ENCODE measurements around a stretch of chr1.

GRCh38 chr1:33279983-33280620 lies 23.8 kb downstream of the ZNF362 start:
- PRO-cap: no peak

GRCh38 chr1:33322002-33322558 lies 1.2 kb upstream of the A3GALT2 start:
- PRO-cap: no peak

GRCh38 chr1:33431163-33431377 lies 175 bp upstream of the PHC2 start:
- PRO-cap: bidirectional peak, plus-strand start at chr1:33431290, minus-strand start at chr1:33431006

- PRO-cap: no peak
Observed at GRCh38 chr1:33460834-33461472, 11.5 kb upstream of the ZSCAN20 start.

DNA sequence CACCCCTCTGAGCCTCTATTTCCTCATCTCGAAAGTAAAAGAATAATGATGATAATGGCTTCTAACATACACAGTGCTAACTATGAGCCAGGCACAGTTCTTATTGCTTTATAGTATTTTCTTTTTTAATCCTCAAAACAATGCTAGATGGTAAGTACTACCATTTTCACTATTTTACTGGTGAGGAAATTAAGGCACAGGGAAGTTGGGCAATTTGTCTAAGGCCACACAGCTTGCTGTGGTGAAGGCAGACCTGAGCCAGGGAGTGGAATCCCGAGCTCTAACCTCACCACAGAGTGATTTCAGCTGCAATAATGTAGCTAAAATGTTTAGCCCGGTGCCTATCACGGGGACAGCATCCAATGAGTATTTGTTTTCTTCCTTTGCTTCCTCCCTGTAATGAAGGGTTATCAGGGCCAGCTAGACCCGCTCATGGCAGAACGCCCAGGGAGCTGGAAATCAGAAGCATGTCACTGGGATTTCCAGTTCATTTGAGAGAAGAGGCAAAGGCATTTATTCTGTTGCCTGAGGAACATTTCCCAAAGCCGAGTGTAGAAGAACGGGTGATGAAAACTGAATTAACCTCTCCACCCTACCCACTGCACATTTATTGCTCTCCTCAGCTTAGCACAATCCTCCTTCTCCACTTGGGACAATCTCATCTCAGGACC lies 183.0 kb downstream of the ZSCAN20 start:
- PRO-cap: no peak

- PRO-cap: no peak
Observed at GRCh38 chr1:33758499-33759151, 105.3 kb upstream of the HMGB4 start.

GRCh38 chr1:34683651-34684099 lies 71.2 kb upstream of the GJB5 start:
- PRO-cap: no peak

DNA sequence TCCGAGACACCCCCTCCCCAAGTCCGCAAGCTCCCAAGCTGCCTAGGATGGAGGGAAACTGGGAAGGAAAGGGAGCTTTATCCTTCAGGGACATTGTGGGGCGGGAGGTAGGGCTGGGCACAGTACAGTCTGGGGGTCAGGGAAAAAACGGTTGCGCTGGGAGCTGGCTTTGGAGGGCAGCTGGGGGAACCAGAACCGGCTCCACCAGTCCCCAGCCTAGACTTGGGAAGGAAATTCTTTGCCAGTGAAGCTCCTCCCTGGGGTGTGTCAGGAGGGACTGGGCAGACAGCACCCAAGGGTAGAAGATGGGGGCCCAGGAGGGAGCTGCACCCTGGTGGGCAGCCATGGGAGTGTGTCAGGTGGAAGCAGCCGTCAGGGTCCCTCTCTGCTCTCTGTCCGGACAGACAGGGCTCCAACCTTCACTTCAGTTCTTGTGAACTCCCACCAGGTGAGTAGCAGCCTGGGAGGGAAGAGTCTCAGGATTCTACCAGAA lies 1.0 kb downstream of the GJB3 start:
- PRO-cap: bidirectional peak, plus-strand start at position 329 of the sequence, minus-strand start at position 224 of the sequence

- PRO-cap: unidirectional peak, minus-strand start at chr1:34791032
Observed at GRCh38 chr1:34790810-34791577, 1.8 kb upstream of the GJA4 start.

GRCh38 chr1:34845390-34845795 lies 14.2 kb downstream of the SMIM12 start:
- PRO-cap: no peak

DNA sequence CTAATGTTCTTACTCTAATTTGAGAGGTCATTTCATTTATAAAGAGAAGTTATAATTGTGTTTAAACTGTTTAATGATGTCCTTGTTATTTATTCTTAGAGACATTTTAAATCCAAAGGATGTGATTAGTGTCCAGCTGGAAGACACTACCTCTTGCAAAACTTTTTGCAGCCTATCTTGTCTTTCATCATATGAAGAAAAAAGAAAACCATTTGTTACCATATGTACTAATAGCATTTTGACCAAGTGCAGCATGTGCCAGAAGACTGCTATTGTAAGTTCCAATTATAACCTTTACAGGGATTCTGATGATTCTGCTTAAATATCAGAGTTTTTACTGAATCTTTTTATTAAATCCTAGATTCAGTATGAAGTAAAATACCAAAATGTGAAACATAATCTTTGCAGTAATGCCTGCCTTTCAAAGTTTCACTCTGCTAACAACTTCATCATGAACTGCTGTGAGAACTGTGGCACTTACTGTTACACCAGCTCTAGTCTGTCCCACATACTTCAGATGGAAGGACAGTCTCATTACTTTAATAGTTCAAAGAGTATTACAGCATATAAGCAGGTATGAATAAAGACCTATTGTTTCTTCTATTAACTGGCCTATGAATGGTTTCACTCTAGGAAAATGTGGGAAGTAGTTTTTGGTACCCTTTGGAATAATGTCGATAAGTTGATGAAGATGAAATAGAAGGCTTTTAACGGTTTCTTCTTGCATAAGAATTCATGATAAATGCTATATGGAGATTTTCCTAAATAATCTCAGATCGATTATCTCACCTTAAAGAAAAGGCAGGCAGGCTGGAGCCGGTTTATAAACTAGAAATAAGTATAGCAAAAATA lies 25.2 kb downstream of the ZMYM1 start:
- PRO-cap: no peak

DNA sequence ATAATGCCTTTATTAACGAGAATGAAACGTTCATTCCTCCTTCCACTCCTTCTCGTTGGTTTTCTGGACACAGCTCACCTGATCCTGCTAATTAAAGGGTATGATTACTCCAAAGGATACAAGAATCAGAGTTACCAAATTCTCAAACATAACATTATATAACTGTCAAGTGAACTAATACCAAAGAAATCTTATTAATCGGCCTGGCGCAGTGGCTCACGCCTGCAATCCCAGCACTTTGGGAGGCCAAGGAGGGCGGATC lies 16.6 kb downstream of the SFPQ start:
- PRO-cap: unidirectional peak, minus-strand start at position 54 of the sequence

GRCh38 chr1:35185694-35186763 lies 6.9 kb downstream of the SFPQ start:
- PRO-cap: no peak

DNA sequence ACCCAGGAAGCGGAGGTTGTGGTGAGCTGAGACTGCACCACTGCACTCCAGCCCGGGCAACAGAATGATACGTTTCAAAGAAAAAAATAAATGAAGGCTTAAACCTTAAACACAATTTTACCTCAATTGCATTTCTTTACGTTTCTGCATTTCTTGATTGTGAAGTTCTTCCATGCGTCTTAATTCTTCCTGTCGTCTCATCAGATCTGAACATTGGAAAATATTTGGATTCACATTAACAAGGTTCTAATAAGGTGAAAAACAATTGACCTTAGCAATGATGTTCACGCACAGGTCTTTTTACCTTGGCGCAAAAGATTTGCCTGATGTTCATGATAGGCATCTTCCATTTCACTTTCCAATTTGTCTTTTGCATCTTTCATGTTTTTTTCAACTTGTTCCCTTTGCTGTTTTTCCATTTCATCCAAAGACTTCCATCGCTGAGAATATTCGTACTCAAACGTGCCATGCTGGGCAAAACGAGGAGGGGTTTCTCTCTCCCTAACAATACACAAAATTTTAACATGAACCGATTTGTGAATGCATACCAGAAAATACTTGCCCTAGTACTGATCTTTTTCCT lies 4.0 kb downstream of the SFPQ start:
- PRO-cap: no peak

GRCh38 chr1:35397156-35397706 lies 128.7 kb downstream of the ZMYM4 start:
- PRO-cap: no peak

DNA sequence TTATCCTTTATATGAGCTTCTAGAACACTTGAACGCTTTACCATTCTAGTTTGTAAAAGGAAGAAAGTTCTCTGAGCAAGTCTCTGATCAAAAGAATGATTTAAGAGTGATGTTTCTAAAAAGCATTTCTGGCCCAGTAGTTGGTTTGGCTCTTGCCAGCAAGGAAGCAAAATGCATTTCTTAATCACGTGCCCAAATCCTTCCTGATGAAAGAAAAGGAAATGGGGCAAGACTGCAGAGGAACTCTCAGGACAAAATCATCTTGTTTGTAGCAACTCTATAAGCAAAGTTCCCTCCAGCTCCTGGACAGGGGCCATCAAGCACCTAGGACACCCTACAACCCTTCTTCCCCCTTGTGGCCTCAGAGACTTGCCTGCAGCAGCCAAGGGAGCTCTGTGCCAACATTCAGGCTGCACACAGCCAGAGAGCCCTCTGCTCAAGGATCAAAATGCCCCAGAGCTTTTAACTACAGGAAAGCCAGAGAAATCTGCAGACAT lies 105.2 kb downstream of the KIAA0319L start:
- PRO-cap: no peak

GRCh38 chr1:35502735-35503500 lies 54.3 kb downstream of the KIAA0319L start:
- PRO-cap: no peak

DNA sequence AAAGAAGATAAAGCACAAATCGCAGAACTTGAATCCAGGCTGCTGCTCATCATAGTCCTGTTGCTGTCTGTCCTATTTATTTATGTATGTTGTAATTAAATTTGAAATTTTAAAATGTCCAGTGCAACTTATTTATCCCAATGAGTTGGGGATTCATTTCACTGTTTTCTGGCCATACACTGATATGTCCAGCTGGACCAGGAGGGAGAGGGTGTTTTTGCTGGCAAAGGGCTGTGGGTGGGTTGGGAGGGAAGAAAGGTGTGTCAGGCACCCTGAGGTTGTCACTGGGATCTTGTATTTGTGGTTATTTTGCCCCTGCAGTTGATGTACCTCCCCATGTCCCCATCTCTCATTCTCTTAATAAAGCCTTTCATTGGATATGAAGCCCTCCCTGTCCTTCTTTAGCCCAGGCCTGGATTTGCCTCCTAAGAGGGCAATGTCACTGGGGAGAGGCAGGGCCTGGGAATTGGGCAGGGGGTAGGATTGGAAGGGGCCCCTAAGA lies 22.2 kb downstream of the TFAP2E start:
- PRO-cap: no peak

DNA sequence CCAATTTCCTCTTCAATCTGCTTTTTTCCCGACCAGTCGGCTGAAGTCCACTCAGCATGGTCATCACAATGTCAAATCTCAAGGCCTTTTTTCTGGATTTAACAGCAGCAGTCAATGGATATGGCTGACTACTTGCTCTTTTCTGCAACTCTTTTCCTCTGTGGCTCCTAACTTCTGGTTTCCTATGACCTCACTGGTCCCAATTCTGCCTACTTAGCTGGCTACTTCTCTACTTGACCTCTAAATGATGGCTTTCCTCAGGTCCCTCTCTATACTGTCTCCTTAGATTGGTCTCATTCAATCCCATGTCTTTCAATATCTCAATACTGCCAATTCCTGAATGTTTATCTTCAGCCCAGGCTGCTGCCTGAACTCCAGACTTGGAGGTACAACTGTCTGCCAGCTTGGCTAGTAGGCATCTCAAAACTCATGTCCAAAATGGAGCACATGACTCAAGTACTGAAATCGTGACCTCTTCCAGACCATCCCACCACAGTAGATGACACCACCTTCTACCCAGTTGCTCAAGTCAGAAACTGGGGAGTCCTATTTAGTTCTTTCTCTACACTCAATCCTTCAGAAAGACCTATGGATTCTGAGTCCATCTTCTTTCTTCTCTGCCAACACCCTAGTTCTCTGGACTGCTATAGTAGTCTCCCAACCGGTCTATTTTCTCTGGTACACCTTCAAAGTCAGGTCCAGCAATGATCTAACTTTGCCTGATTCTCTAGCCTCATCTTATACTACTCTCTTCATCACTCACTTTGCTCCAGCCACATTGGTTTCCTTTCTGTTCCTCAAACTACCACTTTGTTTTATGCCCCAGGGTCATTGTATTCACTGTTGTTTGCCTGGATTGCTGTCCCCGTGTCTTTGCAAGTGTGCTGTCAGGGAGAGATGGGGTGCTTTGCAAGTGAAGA lies 23.4 kb downstream of the TFAP2E start:
- PRO-cap: no peak

DNA sequence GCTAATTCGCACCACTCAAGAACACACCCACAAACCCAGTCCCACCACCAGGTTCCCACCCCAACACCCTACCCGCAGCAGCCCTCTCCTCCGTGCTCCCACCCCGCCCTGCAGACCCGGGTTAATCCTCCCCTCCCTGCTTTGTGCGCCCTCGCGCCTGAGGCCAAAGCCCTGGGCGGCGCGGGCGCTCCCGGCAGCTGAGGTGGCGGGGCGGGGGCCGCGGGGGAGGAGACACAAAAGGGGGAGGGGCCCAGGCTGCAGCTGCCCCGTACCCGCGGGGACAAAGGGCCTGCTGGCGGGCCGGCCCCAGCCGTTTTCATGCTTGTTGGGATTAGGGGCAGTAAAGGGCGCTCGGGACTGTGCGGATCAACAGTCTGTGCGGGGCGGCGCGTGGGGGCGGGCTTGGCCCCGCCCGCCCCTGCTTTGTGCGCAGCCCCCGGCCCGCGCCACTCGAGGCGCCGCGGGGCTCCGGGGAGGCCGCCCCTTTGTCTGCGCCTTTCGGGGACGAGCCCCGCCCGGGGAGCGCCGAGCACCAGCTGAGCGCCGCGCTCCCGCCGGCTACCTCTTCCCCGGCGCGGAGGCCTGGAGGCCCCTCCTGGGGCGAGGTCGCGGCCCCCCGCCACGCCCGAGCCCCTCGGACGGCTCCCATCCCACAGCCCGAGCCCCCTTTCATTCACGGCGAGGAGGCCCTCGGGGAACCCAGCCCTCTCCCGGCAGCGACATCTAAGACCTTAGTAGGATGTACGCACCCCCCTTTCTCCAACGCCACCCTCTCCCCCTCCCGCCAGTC lies 10.8 kb downstream of the C1orf216 start:
- PRO-cap: no peak

Measured in penis (tissue), 1 donor.